GM12891 (cell line): Measurements from ENCODE around the genes DVL1, MXRA8, FNDC10 and TMEM52.

DNA sequence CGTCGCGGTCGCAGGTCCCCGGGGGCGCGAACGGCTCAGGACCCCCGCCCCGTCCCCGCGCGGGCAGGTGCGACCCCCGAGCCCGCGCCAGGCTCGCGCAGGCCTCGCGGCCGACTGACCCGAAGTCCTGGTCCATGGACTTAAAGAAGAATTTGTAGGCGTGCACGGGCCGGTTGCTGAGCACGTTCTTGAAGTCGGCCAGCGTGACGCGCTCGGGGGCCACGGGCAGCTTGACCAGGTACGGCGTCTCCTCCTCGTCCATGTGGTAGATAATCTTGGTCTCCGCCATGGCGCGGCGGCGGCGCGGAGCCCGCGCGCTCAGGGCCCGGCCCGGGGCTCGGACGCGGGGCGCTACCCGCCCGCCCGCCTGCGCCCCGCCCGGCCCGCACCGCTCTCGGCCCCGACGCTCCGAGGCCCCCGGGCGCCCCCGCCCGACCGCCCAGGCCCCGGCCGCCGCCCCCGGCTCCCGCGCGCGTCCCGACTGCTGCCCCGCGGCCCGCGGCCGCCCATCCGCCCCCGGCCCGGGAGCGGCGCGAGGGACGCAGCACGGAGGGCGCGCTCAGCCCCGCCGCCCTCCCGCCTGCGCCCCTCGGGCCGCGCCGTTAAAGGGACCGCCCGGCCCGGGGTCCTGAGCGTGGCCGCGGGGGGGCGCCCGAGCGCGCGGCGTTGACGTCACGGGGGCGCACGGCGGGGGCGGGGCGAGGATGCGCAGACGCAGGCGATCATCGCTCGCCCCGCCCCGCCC lies at the start of gene DVL1:
TSS of gene DVL1 (minus strand) at position 642 of the 745 bp plus-strand sequence.
- RRBS, result 3% methylated on average over 30 of the region's 127 CpGs

- RRBS, result 33% methylated on average over 21 of the region's 102 CpGs
These were observed 3.6 kb downstream of the MXRA8 start for GRCh38 chr1:1354581-1355382.

DNA sequence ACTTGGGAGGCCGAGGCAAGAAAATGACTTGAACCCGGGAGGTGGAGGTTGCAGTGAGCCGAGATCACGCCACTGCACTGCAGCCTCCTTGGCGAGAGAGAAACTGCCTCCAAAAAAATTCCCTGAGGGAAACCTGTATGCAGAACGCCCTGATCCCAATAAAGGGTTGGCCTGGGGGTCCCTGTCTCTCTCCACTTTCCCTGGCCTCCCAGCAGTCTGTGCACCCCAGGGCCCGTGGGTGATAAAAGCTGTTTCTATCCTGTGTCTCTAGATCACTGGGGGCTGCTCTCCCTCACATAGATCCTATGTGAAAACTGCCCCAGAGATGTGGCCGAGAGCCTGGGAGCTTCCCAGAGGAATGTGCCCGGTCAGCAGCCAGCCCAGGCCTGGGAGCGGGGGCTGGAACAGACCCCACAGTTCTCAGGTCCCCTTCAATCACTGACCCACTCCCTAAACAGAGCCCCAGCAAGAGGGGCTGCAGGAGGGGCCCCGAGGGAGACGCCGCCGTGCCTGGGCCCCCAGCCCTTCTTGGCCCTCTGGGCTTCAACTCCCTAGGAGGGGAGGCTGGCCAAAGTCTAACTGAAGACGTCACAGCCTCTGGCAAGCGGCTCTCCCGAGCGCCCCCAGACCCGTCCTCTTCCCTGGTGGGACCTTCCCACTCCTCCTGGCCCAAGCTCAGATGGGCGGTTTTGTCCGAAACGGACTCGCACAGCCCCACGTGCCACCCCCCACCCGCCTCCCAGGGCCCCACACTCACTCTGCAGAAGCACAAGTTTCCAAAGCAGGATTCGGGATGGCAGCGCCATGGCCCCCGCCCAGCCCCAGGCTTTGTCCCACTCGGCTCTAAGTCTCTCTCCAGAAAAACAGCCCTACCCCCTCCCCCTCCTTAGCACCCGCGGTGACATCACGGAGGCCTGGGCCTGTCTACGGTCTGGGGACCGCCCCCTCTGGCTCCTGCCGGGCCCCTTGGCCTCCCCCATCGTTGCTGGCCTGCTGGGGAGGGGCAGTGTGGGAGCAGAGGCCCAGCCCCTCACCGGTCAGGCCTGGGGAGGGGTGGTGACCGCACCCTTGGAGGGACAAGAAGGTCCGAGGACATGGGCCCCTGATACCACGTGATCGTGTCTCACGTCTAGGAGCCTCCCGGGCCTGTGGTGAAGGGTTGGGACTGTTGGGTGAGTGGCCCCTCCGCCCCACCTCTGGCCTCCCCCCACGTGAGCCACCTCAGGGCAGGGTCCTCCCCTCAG lies at the start of gene MXRA8:
TSS of gene MXRA8 (minus strand) at position 857 of the 1,244 bp plus-strand sequence.
- RRBS, result 7% methylated on average over 3 of the region's 45 CpGs

DNA sequence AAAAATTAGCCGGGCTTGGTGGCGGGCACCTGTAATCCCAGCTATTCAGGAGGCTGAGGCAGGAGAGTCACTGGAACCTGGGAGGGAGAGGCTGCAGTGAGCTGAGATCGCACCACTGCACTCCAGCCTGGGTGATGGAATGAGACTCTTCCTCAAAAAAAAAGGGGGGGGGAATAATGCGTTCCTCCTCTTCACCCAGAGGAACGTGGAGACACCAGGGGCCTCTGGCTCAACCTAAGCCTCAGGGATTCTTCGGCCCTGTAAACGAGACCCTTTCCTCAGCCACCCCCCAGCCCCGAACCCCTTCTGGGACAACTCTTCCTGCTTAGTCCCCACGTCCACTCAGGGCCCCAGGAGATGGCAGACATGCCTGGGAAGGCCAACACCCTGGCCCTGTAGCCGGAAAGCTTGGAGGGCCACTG lies 2.2 kb downstream of the AURKAIP1 start:
- RRBS, result no CpG with 5 or more reads among the region's 10 CpGs

- RRBS, result 99% methylated on average over 3 of the region's 34 CpGs
These were observed 11.2 kb downstream of the CCNL2 start for GRCh38 chr1:1387681-1388610.

- RRBS, result no CpG with 5 or more reads among the region's 32 CpGs
These were observed 2.1 kb downstream of the ANKRD65 start for GRCh38 chr1:1418687-1419631.

DNA sequence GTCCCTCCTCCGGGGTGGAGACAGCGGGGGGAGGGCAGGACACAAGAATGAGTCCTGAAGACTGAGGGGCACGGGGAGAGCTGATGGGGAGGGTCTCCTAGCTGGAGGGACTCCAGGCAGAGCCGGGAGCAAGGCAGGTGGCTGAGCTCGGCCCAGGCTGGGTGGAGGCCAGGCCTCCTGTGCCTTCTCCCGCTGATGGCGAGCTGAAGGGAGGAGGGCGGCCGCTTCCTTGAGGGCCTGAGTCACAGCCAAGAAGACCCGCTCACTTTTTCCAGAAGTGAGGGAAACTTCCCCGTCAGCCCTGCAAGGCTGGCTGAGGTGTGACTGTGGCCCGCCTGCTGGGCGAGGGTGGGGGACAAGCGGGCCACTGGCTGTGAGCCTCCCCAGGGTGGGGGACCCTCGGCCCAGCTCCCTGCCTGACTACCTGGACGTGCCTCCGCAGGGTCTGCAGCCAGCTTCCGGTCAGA lies 1.7 kb upstream of the VWA1 start:
- RRBS, result 12% methylated on average over 1 of the region's 18 CpGs

GRCh38 chr1:1436910-1437570 lies 1.6 kb downstream of the VWA1 start:
- RRBS, result 85% methylated on average over 3 of the region's 29 CpGs

DNA sequence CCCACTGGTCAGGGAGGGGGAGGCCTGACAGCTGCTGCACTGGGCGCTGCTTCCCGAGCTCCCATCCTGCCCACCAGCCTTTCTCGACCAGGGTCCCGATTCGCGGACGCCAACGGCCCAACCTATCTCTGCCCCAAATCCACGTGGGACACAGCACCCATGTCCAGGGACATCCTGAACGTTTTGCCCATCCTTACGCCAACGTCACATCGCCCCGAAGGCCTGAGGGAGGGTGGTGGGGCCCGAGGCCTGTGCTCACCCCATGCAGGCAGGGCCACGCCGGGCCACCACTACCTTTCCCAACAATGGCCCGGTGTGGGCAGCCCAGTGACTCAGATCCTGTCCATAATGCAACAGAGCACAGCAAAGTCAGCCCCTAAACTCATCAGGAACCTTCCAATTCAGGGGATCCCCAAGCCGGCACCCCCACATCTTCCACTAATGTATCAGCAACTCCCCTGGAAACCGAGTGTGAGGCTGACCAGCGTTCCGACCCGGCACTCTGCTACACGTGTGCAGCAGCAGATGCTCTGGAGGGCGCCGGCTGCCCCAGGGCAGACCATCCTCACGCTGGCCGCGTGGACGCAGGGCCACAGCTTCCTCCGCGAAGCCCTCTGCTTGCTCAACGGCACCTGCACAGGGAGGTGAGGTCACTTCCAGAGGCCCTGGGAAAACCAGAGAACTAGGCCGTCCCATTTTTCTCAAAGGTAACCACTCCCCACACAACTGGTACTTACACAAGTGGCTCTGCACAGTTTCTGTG lies 11.3 kb upstream of the TMEM240 start:
- RRBS, result 90% methylated on average over 5 of the region's 34 CpGs

DNA sequence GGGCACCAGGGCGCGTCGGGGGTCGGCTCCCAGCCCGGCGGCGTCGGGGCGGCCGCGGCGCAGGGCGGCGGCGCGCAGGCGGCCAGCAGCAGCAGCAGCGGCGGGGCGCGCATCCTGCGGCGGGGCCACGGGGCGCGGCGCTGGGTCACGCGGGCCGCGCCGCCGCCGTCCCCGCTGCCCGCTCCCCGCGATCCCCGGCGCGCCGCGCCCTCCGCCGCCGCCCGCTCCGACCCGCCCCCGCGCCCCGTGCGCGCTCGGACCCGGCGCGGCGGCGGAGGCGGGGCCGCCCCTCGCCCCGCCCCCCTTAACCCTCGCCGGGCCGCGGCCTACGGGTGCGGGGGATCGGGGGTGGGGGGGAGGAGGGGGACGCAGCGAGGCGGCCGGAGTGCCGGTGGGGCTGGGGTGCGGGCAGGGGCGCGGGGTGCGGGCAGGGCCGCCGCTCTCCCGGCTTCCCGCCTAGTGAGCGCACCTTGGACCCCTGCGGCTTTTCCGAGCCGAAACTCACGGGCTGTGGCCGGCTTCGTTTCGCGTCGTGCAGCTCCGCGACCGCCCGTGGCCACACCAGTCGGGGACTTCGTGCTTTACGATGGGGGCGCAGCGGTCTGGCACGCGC lies at the start of gene FNDC10:
TSS of gene FNDC10 (minus strand) at position 233 of the 613 bp plus-strand sequence.
- RRBS, result 4% methylated on average over 47 of the region's 105 CpGs

- RRBS, result 78% methylated on average over 12 of the region's 50 CpGs
These were observed 4.7 kb upstream of the MMP23B start for GRCh38 chr1:1627009-1627969.

GRCh38 chr1:1712253-1712565 lies 11.9 kb downstream of the CDK11A start:
- RRBS, result no CpG with 5 or more reads among the region's 23 CpGs

GRCh38 chr1:1777433-1778088 lies 709 bp downstream of the NADK start:
- RRBS, result 1% methylated on average over 7 of the region's 23 CpGs

GRCh38 chr1:1815547-1816609 lies 37.6 kb upstream of the NADK start:
- RRBS, result no CpG with 5 or more reads among the region's 17 CpGs

DNA sequence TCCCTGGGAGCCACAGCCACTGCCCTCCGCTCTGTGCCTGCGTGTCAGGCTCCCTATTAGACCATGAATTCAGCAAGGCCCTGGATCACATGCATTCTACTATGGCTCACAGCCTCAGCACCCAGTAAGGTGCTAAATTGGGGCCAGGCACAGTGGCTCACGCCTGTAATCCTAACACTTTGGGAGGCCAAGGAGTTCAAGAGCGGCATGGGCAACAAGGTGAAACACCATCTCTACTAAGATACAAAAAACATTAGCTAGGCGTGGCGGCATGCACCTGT lies 8.9 kb downstream of the GNB1 start:
- RRBS, result no CpG with 5 or more reads among the region's 6 CpGs

DNA sequence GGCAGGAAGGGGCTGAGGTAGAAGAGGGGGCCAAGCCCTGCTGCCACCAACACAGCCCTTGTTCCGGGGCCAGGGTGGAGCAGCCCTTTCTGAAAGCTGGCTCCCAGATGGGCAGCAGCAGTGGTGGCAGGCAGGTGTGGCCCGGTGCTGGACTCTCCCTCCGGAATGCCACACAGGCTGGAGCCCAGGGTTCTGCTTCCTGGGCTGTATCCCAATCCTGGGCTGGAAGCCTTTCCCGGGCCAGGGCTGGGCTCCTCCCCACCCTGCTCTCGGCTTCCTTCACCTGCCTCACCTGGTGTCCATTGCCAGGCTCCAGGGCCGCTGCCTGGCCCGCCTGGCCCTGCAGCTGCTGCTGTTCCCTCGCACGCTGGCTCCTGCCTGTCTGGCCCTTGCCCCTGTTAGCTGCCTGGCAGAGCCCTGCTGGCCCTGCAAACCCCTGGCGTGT lies 793 bp downstream of the CALML6 start:
- RRBS, result 79% methylated on average over 4 of the region's 10 CpGs

DNA sequence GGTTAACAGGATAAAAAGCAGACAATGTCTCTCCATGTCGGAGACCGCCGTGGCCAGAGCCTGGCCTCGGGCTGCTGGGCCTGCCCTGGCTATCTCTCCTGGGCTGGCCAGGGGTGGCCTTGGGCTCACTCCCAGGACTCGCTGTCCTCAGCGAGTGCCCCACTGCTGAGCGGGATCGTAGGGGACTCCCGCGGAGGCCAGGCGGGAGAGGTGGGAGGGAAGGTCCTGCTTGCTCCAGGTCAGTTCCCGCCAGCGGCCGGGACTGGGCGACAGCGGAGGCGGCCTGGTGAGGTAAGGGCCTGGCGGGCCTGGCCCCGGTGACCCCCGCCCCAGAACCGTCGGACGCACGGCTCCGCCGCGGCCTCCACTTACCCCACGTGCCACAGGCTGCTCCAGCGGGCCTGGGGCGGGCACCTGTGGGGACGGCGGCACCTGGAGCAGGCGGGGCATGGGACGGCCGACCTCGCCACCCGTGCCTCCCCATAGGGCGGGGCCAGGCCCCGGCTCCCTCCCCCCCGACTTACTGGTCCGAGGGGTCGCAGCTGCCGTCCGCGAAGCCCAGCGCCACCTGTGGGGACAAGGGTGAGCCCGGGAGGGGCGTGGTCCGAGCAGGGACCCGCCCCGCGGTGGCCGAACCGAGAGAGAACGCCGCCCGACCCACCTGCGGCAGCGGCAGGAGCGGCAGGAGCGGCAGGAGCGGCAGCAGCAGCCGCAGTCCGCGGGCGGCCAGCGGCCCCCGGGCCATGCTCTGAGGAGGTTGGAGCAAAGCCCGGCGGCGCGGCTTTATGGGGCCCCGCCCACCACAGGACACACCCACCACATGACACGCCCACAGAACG lies at the start of gene TMEM52:
TSS of gene TMEM52 (minus strand) at position 759 of the 839 bp plus-strand sequence.
- RRBS, result 8% methylated on average over 17 of the region's 75 CpGs

GRCh38 chr1:2048396-2048647 lies 1.9 kb upstream of the PRKCZ start:
- RRBS, result no CpG with 5 or more reads among the region's 7 CpGs

- RRBS, result no CpG with 5 or more reads among the region's 25 CpGs
These were observed 38.1 kb downstream of the PRKCZ start for GRCh38 chr1:2088179-2088839.

DNA sequence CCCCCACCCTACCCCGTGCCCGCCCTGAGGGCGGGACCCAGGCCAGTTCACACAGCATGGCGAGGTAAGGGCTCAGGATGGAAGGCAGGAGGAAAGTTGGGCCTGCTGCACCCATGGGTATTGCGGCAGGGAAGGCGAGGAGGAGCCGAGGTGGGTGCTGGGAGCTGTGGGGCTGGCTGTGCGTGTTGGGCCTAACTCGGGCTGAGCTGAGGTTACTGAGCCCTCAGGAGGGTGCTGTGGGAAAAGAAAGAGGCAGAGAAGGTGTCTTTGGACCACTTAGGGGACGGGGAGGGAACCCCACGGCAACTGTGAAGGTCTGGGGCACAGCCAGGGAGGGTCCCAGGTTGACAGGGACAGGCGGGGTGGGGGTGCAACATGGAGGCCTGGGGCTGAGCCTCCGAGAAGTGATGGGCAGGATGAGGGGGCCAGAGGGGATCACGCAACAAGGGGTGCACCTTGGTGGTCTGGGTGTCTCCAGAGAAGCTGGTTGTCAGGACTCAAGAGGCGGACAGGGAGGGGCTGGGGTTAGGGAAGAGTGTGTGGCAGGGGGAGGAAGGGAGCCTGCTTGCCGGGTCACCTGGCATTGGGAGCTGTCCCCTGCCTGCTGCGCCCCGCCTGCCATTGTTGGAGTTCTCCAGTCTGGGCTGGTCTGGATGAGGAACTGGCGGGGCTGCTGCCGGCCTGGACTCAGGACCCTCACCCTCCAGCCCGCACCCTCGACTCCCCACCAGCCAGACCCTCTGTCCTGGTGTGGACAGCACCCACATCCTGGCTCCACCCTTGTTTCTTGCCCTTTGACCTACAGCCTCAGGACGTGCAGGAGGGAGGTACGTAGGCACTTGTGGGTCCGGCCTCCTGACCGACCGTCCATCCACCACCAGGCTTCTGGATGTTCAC lies 61.0 kb downstream of the PRKCZ start:
- RRBS, result no CpG with 5 or more reads among the region's 27 CpGs